ENCODE results near the genes PNMA8C, FKRP, SLC1A5 and NPAS1.

DNA sequence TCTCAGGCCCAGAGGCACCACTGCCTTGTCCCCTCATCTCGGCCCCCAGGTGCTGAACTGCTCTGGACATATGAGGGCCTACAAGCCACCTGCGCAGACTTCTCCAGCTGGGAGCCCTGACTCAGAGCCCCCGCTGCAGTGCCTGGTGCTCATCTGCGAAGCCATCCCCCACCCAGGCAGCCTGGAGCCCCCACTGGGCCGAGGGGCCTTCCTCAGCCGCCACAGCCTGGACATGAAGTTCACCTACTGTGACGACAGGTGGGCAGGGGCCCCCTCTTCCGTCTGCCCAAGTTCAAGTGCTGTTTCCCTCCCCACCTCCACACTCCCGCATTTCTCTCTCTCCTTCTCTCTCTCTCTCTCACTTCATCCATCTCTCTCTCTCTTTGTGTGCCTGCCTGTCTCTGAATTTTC lies 12.3 kb downstream of the HIF3A start:
- PRO-cap: no peak

GRCh38 chr19:46350463-46351036 lies 3.7 kb downstream of the PPP5C start:
- PRO-cap: no peak

DNA sequence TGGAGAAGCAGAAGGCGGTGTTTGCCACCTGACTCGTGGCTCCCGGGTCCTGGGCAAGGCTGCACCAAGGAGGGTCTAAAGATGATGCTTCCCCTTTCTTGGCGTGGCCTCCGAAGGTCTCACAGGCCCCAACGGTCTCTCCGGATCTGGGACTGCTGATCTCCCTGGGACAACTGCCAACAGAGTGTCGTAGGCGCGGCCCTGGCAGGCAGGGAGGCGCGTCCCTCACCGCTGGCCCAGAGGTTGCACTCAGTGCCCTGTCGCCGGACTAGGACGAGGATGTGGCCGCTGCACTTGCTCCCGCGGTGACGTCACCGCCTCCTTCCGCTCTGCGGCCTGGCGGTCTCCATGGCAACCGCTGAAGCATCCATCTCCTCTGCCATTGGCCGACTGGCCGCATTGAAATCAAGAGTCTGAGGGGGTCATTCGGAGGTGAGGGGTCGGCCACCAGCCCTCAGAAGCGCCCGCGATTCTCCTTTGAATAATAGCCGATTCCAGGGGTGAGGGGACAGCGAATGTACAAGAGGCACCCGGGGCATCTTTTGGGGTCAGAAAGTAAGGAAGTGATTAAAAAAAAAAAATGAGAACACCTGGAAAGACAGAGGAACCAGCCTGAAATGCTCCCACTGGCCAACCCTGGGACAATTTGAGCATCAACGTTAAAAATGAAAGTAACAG lies at the start of gene PNMA8C:
Gene PNMA8C, minus strand, starts transcription at position 313 of the 678 bp plus-strand sequence.
- PRO-cap: bidirectional peak, plus-strand start at position 255 of the sequence, minus-strand start at position 148 of the sequence; unidirectional peak, minus-strand start at position 310 of the sequence

DNA sequence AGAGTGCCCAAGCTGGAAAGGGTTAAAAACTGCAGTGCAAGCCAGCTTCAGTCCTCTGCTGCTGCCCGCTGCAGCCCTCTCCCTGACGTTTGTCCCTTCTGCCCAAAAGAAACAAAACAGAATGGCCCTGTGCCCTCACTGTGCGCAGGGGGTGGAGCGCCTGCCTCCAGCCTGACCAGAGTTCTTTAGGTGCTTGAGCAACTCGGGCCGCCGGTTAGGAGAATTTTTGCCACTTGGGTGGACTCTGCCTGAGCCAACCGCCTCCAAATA lies 3.8 kb downstream of the CALM3 start:
- PRO-cap: unidirectional peak, minus-strand start at position 91 of the sequence

GRCh38 chr19:46623351-46624221 lies 1.3 kb downstream of the PTGIR start:
- PRO-cap: no peak

GRCh38 chr19:46644756-46645097 lies 8.7 kb upstream of the GNG8 start:
- PRO-cap: bidirectional peak, plus-strand start at chr19:46644977, minus-strand start at chr19:46644738

GRCh38 chr19:46744958-46746168 lies at the start of gene FKRP:
TSS of gene FKRP (plus strand) at chr19:46746057.
- PRO-cap: unidirectional peak, plus-strand start at chr19:46746086

GRCh38 chr19:46756416-46757722 lies 10.6 kb upstream of the STRN4 start:
- PRO-cap: no peak

DNA sequence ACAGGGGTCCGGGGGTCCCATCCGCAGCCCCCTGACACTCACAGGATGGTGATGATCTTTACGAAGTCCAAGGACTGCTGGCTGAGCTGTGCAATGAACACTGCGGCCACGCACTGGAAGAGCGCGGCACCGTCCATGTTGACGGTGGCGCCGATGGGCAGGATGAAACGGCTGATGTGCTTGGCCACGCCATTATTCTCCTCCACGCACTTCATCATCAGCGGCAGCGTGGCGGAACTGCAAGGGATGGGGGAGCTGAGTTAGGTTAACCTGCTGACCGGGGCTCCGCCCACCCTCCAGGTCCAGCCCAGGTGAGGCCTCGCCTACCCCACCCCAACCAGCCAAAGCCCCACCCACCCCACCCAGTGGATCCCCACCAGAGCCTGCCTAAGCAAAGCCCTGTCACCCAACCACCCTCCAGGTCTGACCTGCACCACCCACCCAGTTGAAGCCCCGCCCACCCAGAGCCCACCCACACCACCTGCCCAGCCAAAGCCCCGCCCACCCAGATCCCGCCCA lies 11.2 kb downstream of the SLC1A5 start:
- PRO-cap: no peak

GRCh38 chr19:46787076-46787876 lies 1.1 kb downstream of the SLC1A5 start:
- PRO-cap: no peak

GRCh38 chr19:46787877-46789036 lies at the start of gene SLC1A5:
TSS of gene SLC1A5 (minus strand) at chr19:46788594.
- PRO-cap: unidirectional peak, minus-strand start at chr19:46788312; unidirectional peak, minus-strand start at chr19:46788594

- PRO-cap: no peak
These were observed 8.0 kb upstream of the SLC1A5 start for GRCh38 chr19:46796354-46796801.

DNA sequence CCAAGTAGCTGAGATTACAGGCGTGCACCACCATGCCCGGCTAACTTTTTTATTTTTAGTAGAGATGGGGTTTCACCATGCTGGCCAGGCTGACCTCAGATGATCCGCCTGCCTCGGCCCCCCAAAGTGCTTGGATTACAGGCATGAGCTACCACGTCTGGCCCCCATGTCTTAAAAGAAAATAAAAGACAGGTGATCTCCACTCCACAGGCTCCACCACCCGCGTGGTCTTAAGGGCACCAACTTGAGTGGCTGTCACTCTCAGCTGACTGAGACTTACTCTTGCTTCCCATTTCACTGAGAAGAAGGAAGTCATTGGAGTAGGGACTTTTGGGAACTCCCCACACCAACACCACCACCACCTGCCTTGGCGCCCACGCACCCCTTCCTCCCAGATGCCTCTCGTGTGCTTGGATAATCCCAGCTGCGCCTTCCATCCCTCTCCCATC lies 25.9 kb downstream of the AP2S1 start:
- PRO-cap: no peak

- PRO-cap: no peak
These were observed 4.5 kb downstream of the AP2S1 start for GRCh38 chr19:46845904-46846733.

- PRO-cap: no peak
These were observed 14.7 kb downstream of the ARHGAP35 start for GRCh38 chr19:46875321-46876146.

- PRO-cap: no peak
These were observed 24.6 kb downstream of the ARHGAP35 start for GRCh38 chr19:46885249-46885995.

DNA sequence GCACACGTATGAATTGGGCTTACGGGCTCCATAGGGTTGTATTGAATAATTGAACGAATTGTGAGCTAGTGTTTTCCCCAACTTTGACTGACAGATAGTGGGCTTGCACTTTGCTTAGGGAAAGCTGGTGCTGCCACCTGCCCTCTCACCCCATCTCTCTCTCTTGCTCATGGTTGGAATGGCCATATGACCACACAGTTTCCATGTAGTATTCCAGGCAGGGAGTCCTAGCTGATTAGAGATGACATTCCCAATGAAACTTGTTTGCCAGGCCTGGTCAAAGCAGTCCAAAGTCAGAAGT lies 76.3 kb upstream of the NPAS1 start:
- PRO-cap: no peak

DNA sequence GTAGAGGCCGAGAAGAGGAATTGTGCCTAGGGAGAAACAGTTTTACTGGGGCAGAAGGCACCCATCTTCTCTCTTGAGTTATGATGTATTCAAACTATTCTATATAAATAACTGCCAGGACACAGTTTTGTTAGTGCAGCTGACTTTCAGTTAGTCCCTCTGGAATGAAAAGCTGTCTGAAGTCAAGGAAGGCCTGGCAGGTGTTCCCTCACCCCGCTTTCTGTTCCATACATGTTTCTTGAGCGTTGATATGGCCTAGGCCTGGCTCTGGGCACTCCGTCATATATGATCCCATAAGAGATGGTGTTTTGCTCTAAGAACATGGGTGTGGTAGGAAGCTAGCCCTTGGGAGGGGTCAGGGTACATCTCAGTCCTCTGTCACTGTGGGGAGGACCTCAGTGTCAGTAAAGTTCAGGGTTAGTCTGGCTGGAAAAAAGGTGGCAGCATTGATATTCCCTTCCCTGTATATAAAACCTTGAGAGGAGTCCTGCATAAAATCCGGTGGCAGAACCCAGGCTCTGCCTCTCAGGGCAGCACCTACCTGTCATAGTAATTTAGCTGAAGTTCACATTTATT lies 73.6 kb upstream of the NPAS1 start:
- PRO-cap: no peak

DNA sequence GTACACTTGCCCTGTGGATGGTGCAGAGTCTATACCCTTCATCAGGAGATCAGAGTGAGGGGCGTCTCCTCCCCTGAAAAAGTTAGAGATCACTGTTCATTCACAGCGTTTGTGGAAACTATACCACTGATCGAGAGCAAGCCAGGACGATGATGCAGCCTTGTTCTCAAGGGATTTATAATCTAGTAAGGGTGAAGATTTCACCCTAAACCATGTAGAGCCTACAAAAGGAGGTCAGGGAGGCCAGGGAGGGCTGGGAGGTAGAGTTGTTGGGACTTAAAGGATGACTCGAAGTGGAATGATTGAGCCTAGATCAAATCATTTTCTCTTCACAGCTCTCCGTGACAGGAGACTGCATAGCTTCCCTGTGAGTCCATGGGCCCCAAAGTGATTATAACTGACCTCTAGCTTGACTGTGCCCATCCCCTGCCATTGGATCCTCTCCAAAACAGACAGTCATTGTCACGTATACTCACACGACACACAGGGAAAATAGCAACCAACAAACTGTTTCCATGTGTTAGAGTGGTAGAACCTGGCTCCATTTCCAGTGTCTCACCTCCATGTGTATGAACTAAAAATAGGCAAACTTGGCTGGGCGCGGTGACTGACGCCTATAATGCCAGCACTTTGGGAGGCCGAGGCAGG lies 49.0 kb upstream of the NPAS1 start:
- PRO-cap: no peak

- PRO-cap: no peak
These were observed at the start of gene NPAS1 for GRCh38 chr19:47019310-47020055. TSS of gene NPAS1 (plus strand) at chr19:47019837.

Measured in ascending aorta (tissue), 1 donor.